ENCODE measurements around a stretch of chr7.

- RRBS, result no CpG with 5 or more reads among the region's 10 CpGs
Observed at GRCh38 chr7:99049443-99050066, 94.4 kb downstream of the SMURF1 start.

- RRBS, result no CpG with 5 or more reads among the region's 12 CpGs
Observed at GRCh38 chr7:99092232-99092780, 51.6 kb downstream of the SMURF1 start.

- RRBS, result no CpG with 5 or more reads among the region's 22 CpGs
Observed at GRCh38 chr7:99419794-99420845, 11.4 kb downstream of the BUD31 start.

- RRBS, result no CpG with 5 or more reads among the region's 8 CpGs
Observed at GRCh38 chr7:99449176-99449858, 10.6 kb downstream of the CPSF4 start.

DNA sequence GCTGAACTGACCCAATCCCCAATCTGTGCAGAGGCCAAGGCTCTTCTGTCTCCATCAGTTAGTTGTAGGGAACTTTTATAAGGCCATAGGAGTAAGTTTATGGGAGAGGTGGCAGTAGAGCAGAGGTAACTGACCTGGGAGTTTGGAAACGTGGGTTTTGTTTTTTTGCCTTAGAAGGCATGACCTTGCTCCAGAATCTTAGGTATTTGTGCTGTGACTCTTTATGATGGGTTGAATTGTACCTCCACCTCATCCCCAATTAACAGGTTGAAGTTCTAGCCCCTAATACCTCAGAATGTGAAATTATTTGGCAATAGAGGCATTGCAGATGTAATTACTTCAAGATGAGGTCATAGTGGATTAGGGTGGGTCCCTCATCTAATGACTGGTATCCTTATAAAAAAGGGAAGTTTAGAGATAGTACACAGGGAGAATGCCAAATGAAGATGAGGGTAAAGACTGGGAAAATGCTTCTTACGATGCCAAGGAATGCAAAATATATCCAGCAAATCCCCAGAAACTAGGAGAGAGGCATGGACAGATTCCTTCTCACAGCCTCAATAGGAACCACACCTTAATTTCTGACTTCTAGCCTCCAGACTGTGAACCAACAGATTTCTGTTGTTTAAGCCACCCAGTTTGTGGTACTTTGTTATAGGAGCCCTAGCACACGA, 3.0 kb upstream of the FAM200A start:
- RRBS, result no CpG with 5 or more reads among the region's 3 CpGs

GRCh38 chr7:99572340-99572905, 14.0 kb downstream of the ZNF655 start:
- RRBS, result no CpG with 5 or more reads among the region's 4 CpGs

GRCh38 chr7:99730015-99730216, 5.1 kb downstream of the CYP3A7 start:
- RRBS, result no CpG with 5 or more reads among the region's 1 CpG

GRCh38 chr7:99772405-99773163, 11.4 kb downstream of the CYP3A4 start:
- RRBS, result no CpG with 5 or more reads among the region's 4 CpGs

DNA sequence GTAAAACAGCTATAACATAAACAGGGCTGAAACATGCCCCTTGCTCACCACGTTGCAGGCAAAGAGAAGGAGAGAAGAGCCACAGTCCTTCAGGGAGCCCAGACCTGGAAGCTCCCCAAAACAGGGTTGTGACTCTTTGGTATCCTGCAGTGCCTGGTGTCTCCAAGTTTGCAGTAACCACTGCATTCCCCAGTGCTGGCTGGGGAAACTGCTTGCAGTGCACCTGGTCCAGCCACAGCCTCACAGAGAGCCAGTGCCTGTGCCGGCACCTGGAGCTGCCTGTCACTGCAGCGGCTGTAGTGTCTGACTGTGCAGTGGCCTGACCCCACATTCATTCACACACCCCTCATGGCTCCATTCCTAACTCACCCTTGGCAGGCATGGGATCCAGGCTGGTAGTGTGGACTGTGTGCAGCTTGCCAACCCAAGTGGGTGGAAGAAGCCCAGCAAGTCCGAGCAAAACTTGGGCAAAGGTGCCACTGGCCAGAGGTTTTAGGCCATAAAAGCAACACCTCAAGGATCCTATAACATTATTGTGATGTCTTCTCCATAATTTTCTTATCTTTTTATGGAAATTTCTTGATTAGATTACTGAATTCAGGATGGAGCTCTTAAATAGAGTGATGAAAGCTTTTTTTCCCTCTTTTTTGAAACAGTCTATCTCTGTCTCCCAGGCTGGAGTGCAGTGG, 3.7 kb upstream of the CYP3A43 start:
- RRBS, result no CpG with 5 or more reads among the region's 4 CpGs

- RRBS, result no CpG with 5 or more reads among the region's 1 CpG
Observed at GRCh38 chr7:99832904-99833215, 5.0 kb downstream of the CYP3A43 start.

DNA sequence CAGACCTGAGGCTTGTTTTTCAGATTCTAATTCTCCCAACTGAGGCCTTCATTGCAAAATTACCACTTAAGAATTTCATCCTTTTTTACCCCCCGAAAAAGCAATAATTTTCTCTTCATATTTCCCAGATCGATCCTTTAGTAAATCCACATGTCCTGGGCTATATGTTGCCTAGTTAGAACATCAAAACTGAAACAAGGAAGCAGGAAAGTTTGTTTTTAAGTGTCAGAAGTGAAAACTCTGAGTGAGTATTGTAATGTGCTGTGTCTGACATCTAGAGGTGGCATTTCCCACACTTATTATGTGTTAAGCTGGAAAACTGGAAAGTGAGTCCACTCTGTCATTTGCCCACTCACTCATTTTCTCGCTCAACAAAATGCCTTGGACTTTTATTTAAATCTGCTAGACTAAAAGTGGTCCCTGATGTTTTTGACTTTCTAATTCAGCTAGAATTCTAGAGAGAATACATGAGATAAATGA, 10.1 kb downstream of the CYP3A43 start:
- RRBS, result no CpG with 5 or more reads among the region's 3 CpGs

DNA sequence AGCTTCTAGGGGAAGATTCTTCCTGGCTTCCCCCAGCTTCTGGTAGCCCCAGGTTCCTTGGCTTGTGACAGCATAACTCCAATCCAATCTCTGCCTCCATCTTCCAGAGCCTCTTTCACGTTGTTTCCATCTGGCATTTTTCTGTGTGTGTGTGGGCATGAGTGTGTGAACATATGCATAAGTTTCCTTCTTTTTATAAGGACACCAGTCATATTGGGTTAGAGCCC, 12.9 kb upstream of the OR2AE1 start:
- RRBS, result no CpG with 5 or more reads among the region's 1 CpG

- RRBS, result no CpG with 5 or more reads among the region's 15 CpGs
Observed at GRCh38 chr7:99901466-99902289, 17.7 kb downstream of the TRIM4 start.

DNA sequence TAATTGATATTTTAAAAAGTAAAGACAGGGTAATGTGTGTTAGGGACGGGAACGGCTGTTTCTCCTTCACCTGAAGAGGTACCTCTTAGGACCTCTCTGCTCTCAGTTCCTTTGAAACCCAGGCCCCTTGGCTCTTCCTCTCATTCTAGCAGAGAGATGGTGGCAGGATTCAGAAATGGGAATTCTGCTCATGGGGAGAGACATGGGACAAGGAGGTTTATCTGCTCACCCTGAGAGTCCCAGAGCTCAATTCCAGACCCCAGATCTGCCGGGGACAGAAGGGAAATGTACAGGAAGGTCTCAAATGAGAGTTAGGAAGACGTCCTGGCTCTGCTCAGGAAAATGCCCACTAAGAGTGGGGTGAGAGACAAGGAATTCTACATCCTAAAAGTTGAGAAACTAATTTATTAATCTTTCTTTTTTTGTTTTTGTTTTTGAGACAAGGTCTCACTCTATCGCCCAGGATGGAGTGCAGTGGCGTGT, 8.6 kb downstream of the ZNF3 start:
- RRBS, result no CpG with 5 or more reads among the region's 6 CpGs

- RRBS, result no CpG with 5 or more reads among the region's 9 CpGs
Observed at GRCh38 chr7:100078952-100079591, 2.5 kb downstream of the ZNF3 start.

GRCh38 chr7:100124791-100125353, 1.9 kb upstream of the MBLAC1 start:
- RRBS, result no CpG with 5 or more reads among the region's 4 CpGs

DNA sequence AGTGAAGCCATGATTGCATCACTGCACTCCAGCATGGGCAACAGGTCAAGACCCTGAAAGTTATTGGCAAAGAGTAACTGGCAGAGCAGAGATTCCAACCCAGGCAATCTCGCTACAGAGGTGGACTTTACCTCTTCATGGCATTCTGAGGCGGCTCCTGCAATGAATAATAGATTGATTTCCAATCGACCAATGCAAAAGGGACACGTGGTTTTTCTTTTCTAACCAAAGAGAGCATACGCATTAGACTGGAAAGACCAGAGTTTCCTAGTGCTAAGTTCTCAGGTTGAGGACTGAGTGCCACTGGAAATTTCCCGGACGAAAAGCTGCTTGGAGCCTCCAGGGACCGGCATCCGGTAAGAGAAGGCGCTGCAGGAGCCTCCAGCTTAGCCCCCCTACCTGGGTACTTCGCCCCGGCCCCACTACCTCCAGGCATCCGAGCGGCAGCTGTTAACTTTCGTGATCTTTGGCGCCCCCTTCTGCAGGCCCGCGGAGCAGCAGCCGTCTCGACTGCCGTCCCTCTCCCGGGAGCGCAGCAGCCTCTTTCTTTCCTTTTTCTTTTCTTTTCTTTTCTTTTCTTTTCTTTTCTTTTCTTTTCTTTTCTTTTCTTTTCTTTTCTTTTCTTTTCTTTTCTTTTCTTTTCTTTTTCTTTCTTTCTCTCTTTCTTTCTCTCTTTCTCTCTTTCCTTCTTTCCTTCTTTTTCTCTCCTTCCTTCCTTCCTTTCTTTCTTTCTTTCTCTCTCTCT, 4.1 kb downstream of the MBLAC1 start:
- RRBS, result 2% methylated on average over 10 of the region's 23 CpGs

DNA sequence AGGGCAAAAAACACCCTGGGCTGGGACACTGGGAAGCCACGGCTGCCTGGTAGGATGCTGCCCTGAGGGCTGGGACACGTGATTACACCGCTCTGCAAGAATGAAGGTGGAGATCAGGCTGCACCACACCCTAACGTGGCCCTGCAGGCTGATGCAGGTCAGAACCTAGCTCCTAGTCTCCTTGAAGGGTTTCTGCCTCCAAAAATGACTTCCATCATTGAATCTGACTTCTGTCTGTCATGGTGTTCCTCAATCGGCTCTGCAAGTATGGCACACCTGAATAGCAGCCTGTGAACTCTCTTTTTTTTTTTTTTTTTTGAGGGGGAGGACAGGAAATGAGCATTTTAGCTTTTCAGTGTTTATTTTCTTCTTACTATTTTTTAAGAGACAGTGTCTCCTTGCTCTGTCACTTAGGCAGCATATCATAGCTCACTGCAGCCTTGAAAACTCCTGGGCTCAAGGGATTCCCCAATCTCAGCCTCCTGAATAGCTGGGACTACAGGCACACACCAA, 4.7 kb upstream of the TRAPPC14 start:
- RRBS, result no CpG with 5 or more reads among the region's 5 CpGs

DNA sequence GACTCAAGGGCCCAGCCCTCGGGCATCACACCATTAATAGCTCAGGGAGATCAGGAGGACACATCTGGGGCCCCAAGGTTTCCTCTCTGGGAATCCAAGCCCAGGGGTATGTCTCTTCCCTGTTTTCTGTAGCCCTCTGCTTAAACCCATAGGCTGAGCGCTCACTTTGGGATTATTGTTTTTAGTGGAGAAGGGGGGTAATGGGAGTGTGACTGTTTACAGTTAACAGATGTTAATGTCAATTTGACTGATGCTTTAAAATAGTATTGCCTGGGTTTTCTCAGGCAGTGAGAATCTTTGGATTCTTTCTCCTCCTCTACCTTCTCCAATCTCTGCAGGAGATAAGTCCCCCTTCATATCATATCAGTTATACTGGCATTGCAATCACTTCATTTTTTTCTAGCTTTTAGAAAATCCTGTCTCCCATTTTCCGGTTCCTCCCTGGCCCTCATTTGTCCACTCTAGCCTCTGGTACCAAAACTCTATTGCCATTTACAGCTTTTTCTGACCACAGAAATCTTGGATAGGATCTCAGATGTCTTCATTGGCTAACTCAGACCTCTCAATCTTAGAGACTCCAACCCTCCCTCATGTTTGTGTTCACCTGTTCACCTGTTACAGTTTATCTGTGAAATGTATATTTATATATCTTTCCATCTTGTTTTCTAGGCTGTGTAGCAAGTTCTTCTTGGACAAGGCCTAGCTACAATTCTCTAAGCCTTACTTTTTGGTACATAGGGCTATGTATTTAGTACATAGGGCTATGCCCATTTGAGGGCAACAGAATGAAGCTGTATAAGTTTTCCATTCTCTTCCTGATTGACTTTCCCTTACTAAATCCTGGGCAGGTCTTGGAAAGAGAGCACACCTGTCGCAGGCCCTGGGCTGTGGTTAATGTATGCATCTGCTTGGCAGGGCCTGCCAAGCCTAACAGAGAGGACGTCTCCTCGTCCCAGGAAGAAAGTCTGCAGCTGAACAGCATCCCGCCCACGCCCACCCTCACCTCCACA, 9.3 kb upstream of the PVRIG start:
- RRBS, result no CpG with 5 or more reads among the region's 8 CpGs

Measured in foreskin fibroblast (primary cell).